Temporal lobe (tissue), 2 donors: ENCODE results near the genes CTSZ, FAM217B, TAF4, SS18L1 and ADRM1.

GRCh38 chr20:59006563-59007655, at the start of gene CTSZ:
CTSZ (minus strand) TSS chr20:59007254.
- RAMPAGE, long total RNA, result no peak

DNA sequence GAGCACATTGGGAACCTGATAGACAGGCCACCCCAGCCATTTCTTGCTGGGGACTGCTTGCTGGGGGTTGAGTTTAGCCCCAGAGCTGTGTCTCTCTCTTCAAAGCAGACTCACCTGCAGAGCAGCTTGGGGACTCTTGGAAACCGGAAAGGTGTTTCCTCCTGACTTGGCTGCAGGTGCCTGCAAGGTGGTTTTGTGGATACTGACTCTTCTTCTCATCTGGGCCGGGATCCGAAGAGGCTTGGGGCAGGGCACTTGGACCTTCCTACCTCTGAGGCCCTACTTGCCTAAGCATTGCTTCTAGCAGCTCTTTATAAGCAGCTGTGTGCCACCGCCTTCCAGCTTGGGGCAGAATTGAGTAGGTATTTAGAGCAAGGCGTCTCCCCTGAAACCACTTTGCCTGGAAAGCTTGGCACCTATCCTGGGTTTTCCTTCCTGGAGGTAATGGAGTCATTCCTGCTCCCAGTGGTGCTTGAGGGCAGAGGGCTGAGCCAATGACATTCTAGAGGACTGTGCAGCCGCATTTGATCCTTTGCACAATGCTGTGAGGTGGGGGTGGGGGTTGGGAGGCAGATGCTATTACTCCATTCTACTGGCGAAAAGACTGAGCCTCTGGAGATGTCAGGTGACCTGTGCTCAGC, 3.4 kb upstream of the CTSZ start:
- RAMPAGE, long total RNA, result no peak

- RAMPAGE, long total RNA, result no peak
These were observed 325 bp downstream of the TUBB1 start for GRCh38 chr20:59019633-59019875.

DNA sequence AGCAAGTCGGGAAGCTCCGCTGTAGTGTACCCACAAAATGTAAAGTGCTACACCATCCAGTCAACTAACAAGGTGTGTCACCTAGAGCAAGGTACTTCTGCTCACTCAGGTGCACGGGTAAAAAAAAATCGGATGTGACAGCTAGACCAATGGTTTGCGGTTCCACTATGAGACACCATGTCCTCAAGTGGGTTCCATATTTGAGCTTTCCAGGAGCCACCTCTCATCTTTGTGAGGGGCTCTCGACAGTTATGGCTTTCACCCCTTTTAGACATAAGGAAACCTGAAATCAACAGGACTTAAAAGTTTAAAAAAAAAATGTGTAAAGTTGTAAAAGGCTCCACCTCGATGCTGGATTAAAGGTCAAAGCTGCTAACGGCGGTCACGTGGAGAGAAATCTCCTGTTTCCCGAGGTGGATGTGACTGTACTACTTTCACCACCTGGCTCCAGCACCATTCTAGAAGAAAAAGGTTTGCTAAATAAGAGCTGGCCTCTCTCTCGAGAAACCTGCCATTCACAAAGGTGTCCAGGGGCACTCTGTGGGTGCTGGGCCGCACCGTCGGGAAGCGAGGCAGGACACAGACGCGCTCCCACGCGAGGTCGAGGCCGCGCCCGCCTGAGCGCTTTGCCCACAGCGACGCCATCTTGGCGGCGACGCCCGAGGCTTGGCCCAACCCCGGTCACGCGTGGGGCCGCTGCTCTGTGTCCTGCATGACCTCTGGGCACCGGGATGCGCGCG, 527 bp downstream of the ATP5F1E start:
- RAMPAGE, long total RNA, result no peak

- RAMPAGE, long total RNA, result no peak
These were observed 47.0 kb upstream of the EDN3 start for GRCh38 chr20:59253279-59253853.

DNA sequence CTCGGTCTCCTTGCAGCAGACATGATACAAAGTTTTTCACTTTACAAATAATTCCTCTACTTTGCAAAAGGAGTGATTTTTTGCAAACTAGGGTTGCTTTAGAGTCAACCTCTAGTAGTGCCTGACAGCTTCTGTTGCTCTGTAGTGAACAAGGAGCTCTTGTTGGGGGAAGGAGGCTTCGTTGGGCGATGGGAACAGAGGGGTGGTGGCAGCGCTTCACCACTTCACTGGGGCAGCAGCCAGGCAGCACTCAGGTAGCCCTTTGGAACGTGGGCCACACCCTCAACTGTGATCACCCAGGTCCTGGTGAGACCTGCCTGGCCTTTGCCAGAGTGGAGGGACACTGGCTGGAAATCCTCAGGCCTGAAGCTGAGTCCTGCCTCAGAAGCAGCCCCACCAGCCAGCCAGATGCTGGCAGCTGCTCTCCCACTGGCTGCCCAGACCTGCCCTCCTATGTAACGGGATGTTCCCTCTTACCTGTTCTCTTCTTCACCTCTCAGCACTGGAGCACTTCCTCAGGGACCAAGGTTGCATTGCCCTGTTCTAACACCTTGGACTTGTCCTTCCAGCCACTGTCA, 10.4 kb upstream of the EDN3 start:
- RAMPAGE, long total RNA, result no peak

- RAMPAGE, long total RNA, result no peak
These were observed at the start of gene FAM217B for GRCh38 chr20:59940096-59941471. FAM217B (plus strand) TSS chr20:59940389.

GRCh38 chr20:60750212-60750765, 501.8 kb upstream of the CDH4 start:
- RAMPAGE, long total RNA, result no peak

GRCh38 chr20:60804382-60804782, 447.7 kb upstream of the CDH4 start:
- RAMPAGE, long total RNA, result no peak

- RAMPAGE, long total RNA, result no peak
These were observed 387.1 kb downstream of the TAF4 start for GRCh38 chr20:61678624-61678859.

- RAMPAGE, long total RNA, result no peak
These were observed 106.4 kb downstream of the TAF4 start for GRCh38 chr20:61959373-61959572.

DNA sequence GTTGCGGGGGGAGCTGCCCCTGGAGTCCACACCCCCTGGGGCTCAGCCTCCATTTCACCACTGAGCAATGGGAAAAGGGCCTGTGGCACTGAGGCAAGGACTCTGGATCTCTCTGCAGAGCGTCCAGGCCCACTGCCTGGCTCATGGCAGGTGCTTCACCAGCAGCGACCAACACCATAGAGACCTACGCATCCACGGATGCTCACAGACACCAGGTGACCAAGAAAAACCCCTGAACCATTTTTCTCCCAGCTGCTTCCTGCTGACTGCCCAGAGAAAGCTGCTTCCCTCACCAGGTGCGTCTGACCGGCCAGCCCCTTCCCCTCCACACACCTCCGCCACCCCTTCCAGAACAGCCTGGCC, 54.0 kb downstream of the TAF4 start:
- RAMPAGE, long total RNA, result no peak

GRCh38 chr20:62040152-62040687, 25.5 kb downstream of the TAF4 start:
- RAMPAGE, long total RNA, result no peak

DNA sequence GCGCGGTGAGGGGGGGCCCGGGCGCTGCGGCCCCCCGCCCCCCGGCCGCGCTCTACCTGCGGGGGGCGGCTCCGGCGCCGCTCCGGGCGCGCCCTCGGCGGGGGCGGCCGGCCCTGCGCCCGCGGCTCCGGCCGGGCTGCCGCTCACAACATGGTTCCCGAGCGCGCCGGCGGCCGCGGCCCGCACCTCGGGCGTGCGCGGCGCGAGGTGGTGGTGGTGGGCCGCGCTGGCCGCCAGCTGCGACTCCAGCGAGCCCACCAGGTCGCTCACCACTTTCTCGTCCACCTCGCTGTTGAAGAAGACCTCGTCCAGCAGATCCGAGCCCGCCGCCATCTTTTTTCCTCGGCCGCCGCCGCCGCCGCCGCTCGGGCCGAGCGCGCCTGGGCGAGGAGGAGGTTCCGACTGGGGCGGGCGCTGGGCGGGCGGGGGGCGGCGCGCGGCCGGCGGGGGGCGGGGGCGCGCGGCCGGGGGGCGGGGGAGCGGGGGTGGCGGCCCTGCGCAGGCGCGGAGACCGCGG, at the start of gene TAF4:
TSS of gene TAF4 (minus strand) at position 404 of the 517 bp plus-strand sequence.
- RAMPAGE, long total RNA, result no peak

DNA sequence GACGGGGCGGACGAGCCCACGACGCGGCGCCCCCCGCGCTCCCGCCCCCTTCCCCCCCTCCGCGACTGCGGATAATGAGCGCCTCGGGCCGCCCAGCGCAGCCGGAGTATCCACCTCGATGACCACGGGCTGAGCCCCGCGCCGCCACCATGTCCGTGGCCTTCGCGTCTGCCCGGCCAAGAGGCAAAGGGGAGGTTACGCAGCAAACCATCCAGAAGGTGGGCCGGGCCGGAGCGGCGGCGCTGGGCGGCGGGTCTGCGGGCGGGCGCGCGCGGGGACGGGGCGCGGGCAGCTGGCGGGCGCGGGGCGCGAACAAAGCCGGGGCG, at the start of gene SS18L1:
TSS of gene SS18L1 (plus strand) at position 98 of the 326 bp plus-strand sequence.
- RAMPAGE, long total RNA, result start-site peak on the plus strand centred at position 86 of the sequence, 80 bp wide, 489 and 460 reads in 2 replicates

GRCh38 chr20:62302881-62303273, at the start of gene ADRM1:
ADRM1 (plus strand) TSS chr20:62302997.
- RAMPAGE, long total RNA, result start-site peak on the plus strand at chr20:62302964-62303022, 395 and 134 reads in 2 replicates

- RAMPAGE, long total RNA, result no peak
These were observed 3.1 kb downstream of the ADRM1 start for GRCh38 chr20:62305526-62306607.

DNA sequence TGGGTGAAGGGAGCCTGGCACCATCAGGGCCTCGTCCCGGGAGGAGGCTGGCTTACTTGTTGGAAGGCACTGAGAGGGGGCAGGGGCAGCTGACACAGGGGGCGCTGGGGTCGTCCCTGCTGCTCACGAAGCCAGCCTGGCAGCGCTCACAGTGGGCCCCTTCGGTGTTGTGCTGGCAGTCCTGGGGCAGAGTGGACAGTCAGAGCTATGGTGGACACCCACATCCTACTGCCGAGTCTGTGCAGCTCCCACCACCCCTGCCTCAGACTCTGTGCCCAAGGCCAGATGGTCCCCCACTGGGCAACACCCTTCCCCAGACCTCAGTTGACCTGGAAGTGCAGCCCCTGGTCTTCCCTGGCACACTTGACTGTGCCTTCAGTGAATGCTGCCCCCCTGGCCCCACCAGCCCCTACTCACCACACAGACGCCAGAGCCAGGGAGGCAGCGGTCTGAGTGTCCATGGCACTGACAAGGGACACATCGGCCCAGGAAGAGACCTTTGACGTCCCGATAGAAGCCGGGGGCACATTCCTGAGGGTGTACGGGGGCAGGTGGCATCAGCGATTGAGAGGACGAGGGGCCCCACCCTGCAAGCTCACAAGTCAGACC, 21.3 kb downstream of the ADRM1 start:
- RAMPAGE, long total RNA, result no peak

- RAMPAGE, long total RNA, result no peak
These were observed 5.5 kb upstream of the CABLES2 start for GRCh38 chr20:62412426-62413141.

DNA sequence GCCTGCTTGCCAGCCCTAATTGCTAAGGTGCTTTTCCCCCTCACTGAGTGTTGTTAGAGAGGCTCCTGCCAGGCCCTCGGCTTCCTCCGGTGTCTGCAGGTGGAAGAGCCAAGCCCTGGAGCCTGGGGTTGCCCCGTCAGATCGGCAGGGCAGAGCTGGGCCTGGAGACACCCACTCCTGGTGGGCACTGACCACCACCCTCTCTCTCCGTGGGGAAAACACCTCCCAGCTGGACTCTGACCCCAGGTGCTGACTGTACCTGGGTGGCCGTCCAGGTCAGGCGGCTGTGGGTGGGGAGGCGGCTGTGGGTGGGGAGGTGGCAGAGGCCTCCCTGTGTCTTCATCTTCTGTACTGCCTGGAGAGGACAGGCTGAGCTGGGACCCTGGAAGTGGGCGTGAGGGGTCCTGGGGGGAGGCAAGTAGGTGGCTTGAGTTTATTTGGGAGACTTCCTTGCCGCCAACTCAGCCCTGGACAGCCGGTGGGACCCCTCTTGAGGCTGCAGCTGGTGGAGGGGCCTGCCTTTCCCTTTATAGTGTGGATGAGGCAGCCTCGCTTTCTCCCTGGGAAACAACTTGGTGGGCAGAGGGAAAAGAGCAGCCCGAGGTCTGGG, 6.2 kb upstream of the CABLES2 start:
- RAMPAGE, long total RNA, result no peak